Thoracic aorta endothelial cell (primary cell): ENCODE measurements around the genes C3orf84 and TCTA.

DNA sequence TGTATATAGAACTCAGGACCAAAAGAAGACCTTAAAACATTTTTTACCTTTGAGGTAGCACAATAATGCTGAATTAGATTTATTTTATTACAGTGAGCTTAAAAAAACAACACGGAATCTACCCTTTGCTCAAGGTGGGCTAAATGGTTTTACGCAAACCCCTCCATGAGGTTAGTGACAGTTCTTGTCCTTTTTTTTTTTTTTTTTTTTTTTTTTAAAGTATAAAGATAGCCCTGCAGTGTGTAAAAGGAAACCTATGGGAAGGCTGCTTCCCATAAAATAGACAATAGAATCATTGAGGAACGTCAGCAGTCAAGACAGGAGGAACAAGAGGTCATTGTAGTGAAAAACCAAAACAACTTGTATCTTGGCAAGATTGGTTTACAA lies 29.8 kb upstream of the IP6K2 start:
- CAGE, long polyA plus RNA: no peak

GRCh38 chr3:48897237-48898240 lies 1.1 kb downstream of the SLC25A20 start:
- CAGE, long polyA plus RNA: no peak

DNA sequence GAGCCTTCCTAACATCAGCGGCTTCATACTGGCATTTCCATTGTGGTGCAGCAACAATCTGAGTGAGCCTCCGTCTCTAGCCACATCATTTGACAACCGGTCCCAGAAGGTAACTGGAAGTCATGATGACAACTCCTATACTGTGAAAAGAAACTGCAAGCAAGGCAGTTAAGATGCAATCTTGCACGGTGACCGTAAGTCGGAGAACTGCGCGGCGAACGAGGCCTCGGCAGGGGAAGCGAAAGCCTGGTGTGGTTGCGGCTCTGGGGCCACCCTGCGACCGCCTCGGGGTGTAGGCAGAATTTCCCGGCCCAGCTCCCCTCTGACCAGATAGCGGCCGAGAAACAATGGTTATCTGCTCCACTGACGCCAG lies 464 bp upstream of the ARIH2 start:
- CAGE, long polyA plus RNA: no peak

GRCh38 chr3:48981077-48981479 lies 9.0 kb upstream of the P4HTM start:
- CAGE, long polyA plus RNA: no peak

- CAGE, long polyA plus RNA: no peak
These were observed 816 bp downstream of the NDUFAF3 start for GRCh38 chr3:49022804-49023069.

DNA sequence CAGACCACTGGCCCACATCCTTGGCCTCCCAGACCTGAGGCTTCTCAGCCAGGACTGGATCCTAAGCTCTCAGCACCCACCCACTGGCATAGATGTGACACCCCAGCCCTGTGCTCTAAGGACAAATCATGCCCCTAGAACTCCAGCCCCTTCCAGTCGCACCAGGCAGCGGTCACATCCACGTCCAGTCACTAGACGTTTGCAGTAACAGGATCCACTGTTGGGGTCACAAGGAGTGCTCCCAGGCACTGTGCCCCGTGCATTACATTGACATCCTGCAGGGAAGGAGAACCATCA lies 3.5 kb downstream of the LAMB2 start:
- CAGE, long polyA plus RNA: no peak

DNA sequence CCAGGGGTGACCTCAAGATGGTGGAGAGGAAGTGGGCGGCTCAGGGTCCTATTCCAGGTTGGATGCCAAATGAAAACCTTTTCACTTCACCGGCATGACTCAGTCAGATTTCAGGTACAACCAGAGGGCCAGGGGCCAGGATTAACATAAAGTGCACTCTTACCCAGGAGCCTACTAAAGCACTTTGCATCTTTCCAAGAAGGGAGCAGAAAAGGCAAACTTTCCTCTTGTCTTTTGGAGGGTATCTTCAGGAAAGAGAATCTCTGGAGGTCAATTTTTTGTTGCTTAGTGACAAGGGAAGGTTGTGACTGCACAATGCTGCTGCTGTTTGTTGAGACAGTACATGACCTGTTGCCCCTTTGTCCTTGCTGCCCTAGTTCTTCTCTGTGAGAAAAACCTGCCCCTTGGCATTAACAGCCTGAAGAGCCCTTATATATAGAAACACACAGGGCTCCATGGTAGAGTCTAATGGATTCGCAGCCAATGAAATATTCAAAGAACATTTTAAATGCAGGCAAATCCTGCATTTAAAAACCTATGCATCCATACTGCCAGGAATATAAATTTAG lies at the start of gene C3orf84:
Gene C3orf84 (minus strand): TSS at position 277 of the 569 bp plus-strand sequence.
- CAGE, long polyA plus RNA: no peak

DNA sequence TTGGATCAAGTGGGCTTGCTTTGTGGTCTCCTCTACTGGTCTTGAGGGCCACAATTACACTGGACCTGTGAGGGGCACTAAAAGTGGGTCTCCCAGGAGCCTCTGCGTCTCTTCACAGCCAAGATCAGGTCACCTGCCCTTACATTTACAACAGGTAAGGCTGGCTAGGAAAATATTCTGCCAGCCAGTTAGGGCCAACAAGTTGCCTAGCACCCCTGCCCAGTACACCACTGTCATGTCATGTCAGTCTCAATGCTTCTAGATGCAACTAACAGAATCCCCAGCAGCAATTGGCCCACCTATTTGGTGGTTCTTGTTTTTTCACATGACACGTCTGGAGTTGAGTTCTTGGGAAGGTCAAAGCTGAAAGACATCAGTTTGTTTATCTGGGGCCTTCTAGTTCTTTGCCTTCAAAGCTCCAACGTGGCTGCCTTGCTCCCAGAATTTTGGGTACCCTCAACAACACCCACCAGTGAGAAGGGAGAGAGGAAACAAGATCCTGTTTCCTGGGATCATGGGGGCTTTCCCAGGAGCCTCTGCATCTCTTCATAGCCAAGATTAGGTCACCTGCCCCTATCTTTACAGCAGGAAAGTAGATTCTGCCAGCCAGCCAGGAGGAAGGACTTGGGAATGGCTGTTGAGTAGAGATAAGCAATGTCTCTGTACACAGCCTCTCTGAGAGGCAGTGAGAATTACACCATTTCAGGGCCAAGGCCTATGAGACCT lies 8.8 kb downstream of the GPX1 start:
- CAGE, long polyA plus RNA: no peak

DNA sequence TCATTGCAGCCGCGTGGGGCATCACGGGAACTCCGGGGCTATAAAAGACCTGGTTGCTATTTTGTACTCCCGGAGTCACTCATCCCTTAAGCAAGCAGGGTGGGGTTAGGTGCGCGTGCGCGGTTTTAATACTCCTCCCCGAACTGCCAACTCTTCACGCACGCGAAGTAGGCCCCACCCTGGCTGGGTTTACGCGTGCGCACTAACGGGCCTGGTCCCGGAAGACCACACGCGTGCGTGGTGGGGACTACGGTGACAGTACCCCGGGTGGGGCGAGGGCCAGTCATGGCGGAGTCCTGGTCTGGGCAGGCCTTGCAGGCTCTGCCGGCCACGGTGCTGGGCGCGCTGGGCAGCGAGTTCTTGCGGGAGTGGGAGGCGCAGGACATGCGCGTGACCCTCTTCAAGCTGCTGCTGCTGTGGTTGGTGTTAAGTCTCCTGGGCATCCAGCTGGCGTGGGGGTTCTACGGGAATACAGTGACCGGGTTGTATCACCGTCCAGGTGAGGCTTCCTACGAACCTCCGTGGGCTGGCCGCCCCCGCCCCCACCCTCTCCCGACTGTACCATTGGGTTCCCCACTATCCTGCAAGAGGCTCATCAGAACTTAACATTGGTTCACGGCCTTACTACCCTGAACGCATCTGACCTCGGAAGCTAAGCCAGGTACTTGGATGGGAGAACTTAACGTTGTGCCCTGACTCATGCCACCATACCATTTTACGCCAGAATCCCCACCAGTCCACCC lies at the start of gene TCTA:
Gene TCTA (plus strand): TSS at position 282 of the 743 bp plus-strand sequence.
- CAGE, long polyA plus RNA: no peak

GRCh38 chr3:49461186-49462415 lies 8.5 kb upstream of the DAG1 start:
- CAGE, long polyA plus RNA: no peak

DNA sequence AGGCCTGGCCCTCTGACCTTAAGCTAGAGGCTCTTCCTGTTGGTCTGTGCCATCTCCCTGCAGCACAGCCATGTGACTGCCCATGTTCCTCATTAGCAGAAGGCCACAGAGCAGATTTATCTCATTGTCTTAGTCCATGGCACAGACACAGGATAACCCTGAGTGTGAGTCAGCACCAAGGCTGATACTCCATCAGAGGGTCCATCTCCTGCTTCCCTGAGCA lies 34.2 kb upstream of the BSN start:
- CAGE, long polyA plus RNA: no peak

GRCh38 chr3:49603134-49603620 lies 48.9 kb downstream of the BSN start:
- CAGE, long polyA plus RNA: no peak

DNA sequence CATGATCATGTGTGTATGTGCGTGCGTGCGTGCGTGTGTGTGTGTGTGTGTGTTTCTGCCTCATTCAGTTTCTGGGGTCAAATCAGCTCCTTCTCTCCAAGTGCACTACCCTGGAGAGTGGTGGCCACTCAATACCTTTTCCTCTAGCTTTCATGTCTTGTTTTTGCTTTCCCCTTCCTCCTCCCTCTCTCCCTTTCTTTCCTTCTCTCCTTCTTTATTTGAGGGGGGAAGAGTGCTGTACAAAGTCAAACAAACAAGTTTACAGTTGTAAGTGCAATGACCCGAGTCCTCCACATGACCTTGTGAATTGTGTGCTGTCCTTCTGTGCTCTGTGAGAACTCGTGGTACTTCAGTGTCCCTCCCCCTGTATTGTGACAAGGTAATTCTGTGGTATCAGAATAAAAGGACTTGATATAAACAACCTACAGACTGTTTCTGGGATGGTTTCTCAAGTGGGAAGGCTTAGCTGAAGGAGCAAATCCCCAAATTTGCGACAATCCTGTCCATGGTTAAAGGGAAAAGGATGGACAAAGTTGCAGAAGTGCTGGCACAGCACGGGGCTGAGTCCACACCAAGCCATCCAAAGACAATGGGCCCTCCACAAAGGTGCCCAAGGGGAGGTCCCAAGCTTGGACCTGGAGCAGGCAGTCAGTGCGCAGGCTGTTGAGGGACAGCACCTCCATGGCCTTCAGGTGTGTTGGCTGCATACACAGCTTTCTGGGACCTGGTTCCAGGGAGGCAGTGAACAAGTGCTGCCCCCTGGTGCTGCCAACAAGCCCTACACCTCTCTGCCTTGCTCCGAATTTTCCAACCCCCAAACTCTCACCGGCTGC lies 2.8 kb upstream of the APEH start:
- CAGE, long polyA plus RNA: no peak

GRCh38 chr3:49686661-49687742 lies 2.3 kb downstream of the MST1 start:
- CAGE, long polyA plus RNA: no peak

DNA sequence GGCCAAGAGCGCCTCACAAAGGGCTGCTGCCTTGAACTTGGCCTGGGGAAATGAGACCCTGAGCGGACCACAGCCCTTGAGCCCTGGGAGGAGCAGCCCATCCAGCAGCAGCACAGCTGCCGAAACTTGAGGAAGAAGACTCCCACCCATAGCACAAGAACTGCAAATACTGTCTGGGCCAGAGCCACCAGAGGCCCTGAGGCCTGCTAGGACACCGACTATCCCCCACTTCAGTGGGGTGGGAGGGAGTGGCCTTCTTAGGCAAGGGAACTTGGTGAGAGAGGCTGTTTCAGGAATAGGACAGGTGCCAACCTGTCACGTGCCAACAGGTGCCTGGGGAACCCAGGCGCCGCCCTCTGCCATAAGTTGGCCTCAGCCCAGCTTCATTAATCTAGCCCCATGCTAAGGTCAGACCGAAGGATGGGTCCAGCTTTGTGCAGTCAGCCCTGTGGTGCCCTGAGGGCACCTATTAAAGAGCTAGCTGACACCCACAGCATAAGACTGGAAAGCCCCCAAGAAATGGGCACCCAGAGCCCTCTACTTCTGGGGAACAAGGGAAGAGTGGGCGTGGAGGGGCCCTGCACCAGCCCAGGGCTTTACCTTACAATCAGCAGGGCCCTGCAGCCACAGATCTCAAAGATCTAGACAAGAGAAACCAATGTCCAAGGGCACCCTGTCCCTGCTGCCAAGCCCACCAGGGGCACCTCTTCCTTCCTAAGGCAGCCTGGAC lies 2.6 kb upstream of the GMPPB start:
- CAGE, long polyA plus RNA: no peak

DNA sequence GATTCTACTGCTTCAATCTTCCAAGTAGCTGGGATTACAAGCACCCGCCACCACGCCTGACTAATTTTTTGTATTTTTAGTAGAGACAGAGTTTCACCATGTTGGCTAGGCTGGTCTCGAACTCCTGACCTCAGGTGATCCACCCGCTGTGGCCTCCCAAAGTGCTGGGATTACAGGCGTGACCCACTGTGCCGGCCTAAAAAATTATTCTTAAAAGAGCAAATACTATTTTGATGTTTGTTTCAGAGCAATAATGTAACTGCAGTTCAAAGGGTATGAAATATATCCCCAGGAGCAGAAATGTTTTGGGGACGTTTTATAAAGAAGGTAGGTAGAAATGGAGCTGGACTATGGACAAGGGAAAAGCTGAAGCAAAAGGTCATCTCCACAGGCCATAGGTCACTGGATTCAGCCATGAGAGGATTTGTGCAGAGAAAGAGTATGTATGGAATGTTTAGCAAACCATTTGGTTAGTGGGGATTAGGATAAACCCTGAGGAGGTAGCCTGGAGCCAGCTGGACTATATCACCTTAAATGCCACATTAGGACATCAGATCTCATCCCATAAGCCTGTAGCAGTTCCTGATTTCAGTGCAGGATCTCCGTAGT lies 5.1 kb downstream of the IP6K1 start:
- CAGE, long polyA plus RNA: no peak

DNA sequence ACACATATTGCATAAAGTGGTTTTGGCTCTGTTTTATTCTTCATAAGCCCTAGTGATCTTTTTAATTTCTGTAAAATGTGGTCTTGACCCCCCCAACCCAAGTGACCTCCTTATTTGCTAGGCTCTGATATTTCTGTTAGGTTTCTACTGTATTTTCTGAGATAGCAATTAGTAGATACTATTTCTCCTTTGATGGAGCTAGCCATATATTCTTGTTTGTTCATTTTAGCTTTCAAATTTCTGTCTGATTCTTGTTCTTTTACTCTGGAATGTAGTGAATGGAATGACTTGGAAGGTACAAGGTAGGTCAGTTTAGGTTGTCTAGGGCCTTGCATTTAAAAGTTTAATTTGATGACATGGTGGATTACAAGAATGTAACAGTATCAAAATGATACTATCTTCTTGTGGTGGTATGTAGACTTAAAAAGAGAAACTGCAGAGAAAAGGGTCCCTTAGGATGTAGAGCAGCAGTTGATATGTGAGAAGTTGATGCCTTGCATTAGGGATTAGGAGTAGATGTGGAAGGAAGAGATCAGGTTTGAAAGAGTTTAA lies 59.8 kb upstream of the RBM5 start:
- CAGE, long polyA plus RNA: no peak

DNA sequence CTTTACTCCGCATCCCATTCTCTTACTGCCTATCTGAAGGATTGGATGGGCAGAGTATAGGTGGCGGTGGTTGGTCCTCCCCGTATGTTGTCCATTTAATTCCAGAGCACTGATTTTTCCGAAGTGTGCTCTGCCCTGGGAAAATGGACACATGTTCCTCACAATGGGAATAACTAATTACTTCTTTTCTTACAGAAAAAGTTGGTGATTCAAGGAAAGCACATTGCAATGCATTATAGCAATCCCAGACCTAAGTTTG lies 14.1 kb downstream of the RBM5 start:
- CAGE, long polyA plus RNA: no peak

GRCh38 chr3:50115219-50116046 lies 26.7 kb downstream of the RBM5 start:
- CAGE, long polyA plus RNA: no peak

- CAGE, long polyA plus RNA: no peak
These were observed 5.4 kb downstream of the SEMA3F start for GRCh38 chr3:50160365-50161087.